SJCRH30 (cell line): ENCODE measurements around a stretch of chr1.

DNA sequence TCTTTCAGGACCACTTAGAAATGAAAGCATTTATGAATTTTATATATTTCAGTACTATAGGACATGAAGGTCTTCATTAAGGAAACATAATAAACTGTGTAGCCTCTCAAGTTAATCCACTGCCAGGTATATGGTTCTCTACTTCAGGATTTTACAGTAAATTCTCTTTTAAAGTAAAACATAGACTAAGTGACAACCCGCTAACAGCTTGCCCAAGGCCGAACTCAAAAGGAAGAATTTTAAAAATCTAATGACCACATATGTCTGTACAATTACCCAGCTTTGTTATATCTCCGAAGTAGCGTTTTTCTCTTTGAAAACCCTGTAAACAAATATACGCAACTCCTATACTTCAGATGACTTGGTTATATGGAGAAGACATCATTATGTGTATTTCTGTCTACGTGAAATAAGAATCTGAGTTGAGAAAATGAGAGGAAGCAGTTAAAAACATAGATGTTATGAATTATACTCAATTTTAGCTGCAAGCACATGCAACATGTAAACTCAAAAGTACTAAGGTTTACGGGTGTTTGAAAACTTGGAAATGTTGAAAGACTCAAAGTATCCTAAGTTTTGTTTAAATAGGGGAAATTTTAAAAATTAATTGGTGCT, 2.0 kb downstream of the PBX1 start:
- RAMPAGE, long total RNA = no peak

DNA sequence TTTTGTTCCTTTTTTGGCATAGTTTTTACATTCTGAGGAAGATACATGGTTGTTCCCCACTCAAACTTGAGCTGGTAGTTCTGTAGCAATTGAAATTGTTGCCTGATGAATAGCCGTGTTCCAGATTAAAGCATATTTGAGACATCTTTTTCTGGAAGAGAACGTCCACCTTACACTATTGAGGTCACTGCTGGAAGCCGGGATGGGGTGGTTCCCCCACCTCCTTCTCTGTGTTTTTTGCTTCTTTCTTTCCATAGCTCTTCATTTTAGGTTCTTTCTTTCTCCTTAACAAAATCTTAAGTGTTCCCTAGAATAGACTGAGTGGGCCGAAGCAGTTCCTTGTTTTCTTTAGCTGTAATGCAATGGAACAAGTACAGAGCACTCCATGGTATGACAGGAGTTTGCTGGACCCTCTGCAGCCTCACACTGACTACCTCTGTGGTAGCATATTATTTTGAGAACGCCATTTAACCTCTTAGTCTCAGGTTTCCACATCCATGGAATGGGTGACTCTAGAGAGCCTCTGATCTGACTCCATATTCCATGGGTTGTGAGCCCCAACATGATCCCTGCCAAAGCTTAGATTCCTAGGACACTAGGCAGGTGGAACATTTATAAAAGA, 15.0 kb downstream of the PBX1 start:
- RAMPAGE, long total RNA = no peak

- RAMPAGE, long total RNA = no peak
Measured at GRCh38 chr1:164601119-164602483, 42.6 kb downstream of the PBX1 start.

- RAMPAGE, long total RNA = no peak
Measured at GRCh38 chr1:164608372-164608776, 49.4 kb downstream of the PBX1 start.

DNA sequence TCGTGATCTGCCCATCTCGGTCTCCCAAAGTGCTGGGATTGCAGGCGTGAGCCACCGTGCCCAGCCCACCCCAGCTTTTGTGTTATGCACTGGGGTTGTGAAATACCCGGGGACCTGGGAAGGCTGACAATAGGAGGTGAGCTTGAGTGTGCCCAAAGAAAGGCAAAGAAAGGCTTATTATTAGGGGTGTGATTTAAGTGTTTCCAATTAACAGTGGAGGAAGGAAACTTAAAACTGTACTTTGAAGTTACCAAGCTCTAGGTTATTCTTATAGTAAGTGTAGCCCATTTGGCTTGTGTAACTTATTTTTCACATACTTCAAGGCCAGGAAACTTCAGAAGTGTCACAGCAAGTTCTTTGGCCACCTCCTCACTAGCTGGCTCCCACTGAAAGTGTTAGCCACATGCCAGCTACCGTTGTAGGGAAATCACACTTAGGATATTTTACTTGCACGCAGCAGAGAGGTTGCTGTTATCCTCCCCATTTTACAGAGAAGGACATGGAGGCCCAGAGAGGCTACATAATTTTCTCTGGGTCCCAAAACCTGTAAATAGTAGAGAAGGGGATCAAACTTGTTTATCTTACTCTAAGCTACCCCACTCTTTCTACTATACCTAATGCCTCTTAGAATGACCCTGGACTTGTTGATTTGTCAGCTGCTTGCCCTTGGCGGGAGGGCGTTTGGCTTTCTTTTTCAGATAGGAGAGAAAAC, 89.2 kb downstream of the PBX1 start:
- RAMPAGE, long total RNA = no peak

DNA sequence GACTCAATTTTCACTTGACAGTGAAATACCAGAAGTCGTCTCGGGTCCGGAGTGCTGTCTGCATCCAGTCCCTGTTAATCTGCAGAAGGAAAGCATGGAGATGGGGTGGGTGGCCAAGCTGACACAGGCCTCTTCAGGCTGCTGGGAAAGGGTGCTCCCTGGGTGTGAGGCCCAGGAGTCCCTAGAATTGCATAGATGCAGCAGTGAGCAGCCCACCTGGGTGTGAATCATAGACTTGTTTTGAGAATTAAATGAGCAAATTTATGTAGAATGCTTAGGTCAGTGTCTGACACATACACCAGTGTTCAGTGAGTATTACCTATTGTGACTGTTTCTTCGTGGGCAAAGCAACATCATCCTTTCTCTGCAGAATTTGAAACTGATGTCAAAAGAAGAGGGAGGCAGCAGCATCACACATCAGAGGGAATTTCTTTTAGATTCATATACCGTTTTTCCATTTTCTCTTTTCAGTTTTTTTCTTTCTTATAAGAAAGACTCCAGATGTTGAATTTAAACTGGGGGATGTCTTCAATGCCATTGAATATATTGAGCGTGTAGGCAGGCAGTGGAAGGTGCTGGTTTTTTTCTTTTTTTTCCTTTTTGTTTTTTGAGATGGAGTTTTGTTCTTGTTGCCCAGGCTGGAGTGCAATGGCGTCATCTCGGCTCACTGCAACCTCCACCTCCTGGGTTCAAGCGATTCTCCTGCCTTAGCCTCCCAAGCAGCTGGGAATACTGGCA, 151.0 kb downstream of the PBX1 start:
- RAMPAGE, long total RNA = no peak

DNA sequence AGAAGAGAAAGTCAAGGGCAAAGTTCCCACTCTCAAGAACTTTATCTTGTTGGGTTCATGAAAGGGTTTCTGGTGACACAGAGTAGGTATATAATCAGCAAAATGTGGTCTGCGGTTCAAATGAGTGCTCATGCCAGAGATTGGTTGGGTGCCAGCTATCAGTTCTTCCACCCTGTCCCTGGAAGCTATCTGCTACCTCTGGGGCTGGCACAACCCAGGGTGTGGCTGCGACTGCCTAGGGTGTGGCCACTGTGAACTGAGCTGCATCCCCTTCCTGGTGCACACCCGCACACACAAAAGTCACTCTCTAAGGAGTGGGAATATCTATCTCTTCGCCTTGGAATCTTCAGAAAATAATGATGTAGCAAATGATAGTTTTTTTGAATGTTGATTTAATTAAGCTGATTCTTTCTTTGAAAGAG, 15.0 kb downstream of the MGST3 start:
- RAMPAGE, long total RNA = no peak

- RAMPAGE, long total RNA = no peak
Measured at GRCh38 chr1:165856903-165857703, 29.7 kb downstream of the UCK2 start.

GRCh38 chr1:165898623-165899030, 71.2 kb downstream of the UCK2 start:
- RAMPAGE, long total RNA = no peak

GRCh38 chr1:166080551-166081451, 86.0 kb downstream of the FAM78B start:
- RAMPAGE, long total RNA = no peak

GRCh38 chr1:166700747-166701056, 138.6 kb upstream of the POGK start:
- RAMPAGE, long total RNA = no peak

- RAMPAGE, long total RNA = no peak
Measured at GRCh38 chr1:166836649-166837109, 2.6 kb upstream of the POGK start.

DNA sequence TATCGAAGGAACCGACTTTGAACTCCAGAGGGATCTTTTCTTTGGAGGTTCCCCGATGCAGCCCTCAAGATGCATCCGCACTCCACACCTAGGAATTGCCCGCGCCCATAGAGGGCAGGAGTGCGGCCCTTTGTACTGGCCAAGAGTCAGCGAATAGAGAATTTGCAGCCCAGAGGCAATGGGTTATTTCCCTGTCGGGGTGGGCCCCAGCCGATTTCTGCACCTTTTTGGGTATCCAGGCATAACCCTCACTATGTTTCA, 749 bp downstream of the POGK start:
- RAMPAGE, long total RNA = no peak

DNA sequence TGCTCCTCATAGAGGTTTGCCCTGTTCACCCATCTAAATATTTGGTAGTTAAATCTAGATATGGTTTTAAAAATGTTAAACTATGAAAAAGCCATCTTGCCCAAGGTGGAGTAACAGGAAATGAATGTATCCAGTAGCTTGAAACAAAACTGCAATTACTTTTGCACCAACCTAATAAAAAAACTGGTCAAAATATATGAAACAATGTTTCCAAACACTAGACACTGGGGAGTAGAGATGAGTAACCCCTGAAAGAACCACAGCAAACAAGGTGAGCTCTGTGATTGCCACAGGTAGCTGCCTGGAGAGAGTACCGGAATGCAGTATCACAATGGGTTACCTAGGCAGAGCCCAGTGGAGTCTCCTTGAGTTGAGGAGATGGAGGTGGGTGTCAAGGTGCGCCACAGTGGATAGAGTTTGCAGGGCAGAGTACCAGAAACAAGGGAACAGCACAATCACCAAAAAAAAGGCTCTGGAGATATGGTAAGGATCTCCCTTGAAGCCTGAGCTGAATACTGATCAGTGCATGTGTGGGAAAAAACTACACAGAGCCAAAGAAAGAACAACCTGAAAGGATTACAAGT, 4.1 kb upstream of the MAEL start:
- RAMPAGE, long total RNA = no peak

DNA sequence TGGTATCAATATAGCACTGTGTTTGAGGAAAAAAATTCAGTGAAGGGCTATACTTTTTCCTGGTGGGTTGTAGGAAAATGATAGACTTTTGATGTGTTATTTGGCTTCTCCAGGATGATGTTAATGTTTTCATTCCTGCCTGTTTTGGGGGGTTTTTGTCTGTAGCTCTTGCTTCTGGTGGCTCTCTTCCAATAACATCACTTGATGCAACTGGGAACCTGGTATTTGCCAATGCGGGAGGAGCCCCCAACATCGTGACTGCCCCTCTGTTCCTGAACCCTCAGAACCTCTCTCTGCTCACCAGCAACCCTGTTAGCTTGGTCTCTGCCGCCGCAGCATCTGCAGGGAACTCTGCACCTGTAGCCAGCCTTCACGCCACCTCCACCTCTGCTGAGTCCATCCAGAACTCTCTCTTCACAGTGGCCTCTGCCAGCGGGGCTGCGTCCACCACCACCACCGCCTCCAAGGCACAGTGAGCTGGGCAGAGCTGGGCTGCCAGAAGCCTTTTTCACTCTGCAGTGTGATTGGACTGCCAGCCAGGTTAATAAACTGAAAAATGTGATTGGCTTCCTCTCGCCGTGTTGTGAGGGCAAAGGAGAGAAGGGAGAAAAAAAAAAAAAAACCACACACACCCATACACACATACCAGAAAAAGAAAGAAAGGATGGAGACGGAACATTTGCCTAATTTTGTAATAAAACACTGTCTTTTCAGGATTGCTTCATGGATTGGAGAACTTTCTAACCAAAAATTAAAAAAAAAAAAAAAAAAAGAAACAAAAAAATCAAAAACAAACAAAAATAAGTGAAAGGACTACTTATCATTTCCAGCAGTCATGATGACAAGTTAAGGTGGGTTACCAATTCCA, 102.8 kb downstream of the CD247 start:
- RAMPAGE, long total RNA = no peak

- RAMPAGE, long total RNA = no peak
Measured at GRCh38 chr1:167450700-167451519, 67.4 kb downstream of the CD247 start.

GRCh38 chr1:167489343-167490008, 28.9 kb downstream of the CD247 start:
- RAMPAGE, long total RNA = no peak

GRCh38 chr1:167515243-167515894, 3.0 kb downstream of the CD247 start:
- RAMPAGE, long total RNA = no peak

DNA sequence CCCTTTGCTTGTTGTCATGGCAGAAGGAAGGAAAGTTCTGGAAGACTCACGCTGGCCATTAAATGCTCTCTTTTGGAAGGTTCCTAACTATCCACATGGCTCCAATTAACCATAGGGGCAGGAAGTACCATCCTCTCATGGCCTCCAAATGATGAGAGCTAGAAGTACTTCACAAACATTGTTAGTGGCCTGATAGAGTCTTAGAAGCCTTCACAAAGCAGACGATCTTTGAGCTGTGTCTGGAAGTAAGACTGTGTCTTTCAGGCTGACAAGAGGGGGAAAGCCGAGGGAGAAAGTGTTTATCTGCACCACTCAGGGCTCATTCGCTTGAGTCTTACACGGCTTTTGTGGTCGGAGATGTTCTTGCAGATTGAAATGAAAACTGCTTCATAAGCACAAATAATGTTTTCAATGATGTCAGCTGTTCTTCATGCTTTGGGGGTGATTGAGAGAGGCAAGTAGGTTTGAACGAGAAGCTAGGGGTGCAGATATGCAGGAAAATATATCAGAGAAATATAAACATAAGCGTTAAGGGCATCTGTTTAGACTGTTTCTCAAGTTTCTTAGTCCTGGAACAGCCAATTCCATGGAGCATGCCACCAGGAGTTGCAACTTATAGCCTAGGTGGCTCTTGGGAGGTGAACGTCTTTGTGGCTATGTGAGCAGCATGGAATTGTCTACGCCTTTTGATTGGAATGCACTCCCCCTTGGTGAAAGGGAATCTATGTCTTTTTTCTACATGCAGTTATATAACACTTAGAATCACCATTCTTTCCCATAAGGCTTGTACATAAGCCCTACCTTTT, 12.2 kb downstream of the RCSD1 start:
- RAMPAGE, long total RNA = no peak

DNA sequence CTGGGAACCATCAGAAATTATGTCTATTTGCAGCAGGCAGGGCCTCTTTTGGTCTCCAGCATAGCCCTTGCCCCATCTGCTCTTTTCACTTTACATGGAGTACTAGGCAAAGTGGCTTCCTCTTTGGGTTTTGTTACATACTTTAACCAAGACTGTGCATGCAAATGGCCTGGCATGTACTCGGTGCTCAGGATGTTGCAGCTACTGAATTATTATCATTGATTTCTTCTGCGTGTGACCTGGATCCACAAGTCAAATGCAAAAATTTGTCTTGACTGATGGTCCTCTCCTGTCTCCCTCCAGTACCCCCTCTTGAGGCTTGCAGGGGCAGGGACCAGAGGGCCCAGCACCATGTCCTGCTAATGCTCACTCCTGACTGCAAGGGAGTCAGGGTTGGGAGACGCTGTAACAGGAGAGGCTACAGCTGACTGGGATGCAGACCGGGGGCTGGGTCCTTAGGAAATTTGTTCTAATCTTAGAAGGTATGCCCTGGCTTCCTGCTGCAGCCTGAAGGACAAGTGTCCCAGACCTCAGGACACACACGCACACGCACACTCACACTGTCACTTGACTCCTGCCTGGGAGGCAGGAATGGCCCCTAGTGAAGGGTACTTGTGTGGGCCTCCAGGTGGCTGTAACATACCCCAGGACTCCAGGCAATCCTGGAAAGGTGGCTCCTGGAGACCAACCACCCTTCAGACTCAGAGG, 39.6 kb downstream of the RCSD1 start:
- RAMPAGE, long total RNA = no peak